Left lobe of liver (tissue), 1 donor: ENCODE results near the gene LCE3C.

GRCh38 chr1:151368036-151369122 lies 4.1 kb downstream of the SELENBP1 start:
- PRO-cap = no peak

GRCh38 chr1:151371799-151372149 lies 731 bp downstream of the SELENBP1 start:
- PRO-cap = bidirectional peak, plus-strand start at chr1:151372043, minus-strand start at chr1:151371919

GRCh38 chr1:151405069-151405815 lies 5.9 kb downstream of the PSMB4 start:
- PRO-cap = no peak

DNA sequence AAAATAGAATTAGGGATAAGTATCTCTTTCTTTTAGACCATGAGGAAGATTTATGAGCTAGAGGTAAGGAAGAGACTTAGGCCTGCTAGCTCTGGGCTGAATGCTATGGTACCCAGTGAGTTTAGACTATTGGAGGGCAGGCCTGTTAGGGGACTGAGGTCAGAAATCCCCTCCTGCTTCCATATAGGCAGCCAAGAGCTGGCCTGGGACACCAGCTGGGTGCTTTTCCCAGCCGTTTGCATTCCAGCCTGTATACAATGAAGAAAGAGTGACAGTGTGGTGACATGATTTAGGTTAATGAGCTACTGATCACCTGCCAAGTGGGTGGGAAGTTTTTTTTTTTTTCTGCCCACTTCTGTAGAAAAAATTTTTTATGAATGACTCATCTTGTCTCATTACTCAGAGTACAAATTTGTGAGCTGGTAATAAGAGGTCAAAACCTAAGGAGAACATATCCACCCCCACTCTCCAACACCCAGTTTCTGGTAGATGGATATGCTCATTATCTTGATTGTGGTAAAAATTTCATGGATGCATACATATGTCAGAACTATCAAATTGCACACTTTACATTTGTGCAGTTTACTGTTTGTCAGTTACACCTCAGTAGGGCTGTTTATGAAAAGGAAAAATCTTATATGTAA lies 16.4 kb upstream of the CGN start:
- PRO-cap = no peak

- PRO-cap = no peak
These were observed 8.1 kb upstream of the CGN start for GRCh38 chr1:151503056-151503549.

DNA sequence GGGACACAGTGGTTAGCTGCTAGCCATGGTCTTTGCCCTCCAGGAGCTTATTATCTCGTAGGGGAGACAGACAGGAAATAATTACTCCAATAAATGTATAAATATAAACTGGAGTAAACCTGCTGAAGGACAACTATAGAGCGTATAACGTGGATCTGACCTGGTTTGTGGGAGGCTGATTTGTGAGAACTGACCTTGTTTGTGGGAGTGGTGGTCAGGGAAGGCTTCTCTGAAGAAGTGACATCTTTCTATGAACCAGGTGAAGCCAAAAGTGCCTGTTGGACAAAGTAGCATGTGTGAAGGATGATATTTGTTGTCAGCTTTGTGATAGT lies 3.4 kb downstream of the CGN start:
- PRO-cap = no peak

GRCh38 chr1:151530370-151530790 lies 9.7 kb upstream of the TUFT1 start:
- PRO-cap = no peak

DNA sequence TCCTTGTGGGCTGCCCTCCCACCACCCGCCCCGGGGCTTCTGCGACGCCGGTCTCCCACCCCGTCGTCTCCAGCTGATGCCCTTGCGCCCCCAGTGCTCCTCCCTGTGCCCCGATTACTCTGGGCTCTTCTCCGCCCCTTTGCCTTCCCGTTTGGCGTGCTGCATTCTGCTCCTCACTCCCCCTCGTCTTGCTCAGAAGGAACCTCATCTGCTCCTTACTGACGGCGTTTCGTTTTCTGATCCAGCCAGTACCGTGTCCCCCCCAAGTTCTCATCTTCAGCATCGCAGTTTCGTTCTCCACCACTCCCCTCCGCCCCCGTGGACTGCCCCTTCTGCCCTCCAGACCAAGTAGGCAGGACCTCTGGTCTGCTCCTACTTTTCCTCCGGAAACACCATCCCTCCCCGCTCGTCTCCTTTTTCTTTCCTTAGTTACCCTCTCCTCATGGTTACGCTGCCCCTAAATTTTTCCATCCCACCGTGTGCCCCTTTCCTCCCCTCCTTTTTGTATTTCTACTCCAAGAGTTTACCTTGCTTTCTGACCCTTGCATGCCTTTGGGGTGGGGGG lies 896 bp downstream of the SNX27 start:
- PRO-cap = unidirectional peak, minus-strand start at position 325 of the sequence

DNA sequence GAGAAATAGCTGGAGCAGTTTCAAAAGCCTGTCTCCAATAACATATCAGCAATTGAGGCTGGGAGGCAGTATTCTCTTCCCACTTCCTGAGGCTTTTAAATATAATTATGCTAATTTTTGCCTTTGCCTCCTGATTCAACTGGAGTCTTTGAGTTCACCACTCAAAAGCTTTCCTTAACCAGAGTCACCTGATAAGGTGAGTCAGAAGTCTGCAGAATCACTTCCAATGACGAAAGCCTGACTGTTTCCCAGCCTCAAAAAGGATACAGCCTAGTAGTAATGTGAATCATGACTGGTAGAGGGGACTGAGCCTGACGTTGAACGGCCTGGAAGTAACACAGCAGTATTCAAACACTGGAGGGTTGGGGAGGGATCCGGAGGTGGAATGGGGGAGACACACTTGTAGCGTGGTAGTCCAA lies 10.4 kb upstream of the MRPL9 start:
- PRO-cap = no peak

- PRO-cap = no peak
These were observed 947 bp upstream of the C2CD4D start for GRCh38 chr1:151840462-151841072.

- PRO-cap = no peak
These were observed 40.0 kb downstream of the S100A10 start for GRCh38 chr1:151953712-151954000.

GRCh38 chr1:152035511-152035844 lies 1.3 kb downstream of the S100A11 start:
- PRO-cap = no peak

- PRO-cap = no peak
These were observed 1.4 kb upstream of the S100A11 start for GRCh38 chr1:152038101-152038753.

DNA sequence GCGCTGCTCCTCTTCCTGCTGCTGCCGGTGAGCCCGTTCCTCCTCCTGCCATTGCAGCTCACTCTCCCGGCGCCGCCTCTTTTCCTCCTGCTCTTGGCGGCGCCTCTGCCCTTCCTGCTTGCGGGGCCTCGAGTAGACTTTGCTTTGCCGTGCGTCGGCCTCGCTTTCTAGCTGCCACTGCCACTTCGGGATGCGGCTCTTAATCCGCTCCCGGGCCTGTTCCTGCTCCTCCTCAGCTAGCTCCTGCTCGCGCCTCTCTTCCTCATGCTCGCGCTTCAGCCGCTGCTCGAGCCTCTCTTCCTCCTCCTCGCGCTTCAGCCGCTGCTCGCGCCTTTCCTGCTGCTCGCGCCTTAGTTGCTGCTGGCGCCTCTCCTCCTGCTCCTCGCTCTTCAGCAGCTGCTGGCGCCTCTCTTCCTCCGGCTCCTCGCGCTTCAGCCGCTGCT lies 4.3 kb downstream of the TCHH start:
- PRO-cap = no peak

- PRO-cap = no peak
These were observed 2.9 kb downstream of the TCHH start for GRCh38 chr1:152112065-152113069.

GRCh38 chr1:152189750-152190189 lies 30.7 kb upstream of the RPTN start:
- PRO-cap = no peak

DNA sequence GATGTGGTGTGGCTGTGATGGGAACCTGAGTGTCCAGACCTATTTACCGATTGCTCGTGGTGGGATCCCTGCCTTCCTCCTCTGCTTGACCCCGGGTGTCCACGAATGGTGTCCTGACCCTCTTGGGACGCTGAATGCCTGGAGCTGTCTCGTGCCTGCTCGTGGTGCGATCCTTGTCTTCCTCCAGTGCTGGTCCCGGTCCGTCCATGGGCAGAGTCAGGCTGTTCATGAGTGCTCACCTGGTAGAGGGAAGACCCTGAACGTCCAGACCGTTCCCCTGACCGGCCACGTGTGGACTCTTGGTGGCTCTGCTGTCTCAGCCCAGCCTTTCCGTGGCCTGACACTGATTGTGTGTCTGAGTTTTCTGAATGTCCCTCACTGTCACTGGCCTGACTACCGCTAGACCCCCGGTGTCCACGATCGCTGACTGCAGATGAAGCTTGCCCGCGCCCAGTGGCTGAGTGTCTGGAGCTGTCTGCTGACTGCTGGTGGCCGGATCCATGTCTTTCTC lies 11.8 kb downstream of the FLG start:
- PRO-cap = no peak

DNA sequence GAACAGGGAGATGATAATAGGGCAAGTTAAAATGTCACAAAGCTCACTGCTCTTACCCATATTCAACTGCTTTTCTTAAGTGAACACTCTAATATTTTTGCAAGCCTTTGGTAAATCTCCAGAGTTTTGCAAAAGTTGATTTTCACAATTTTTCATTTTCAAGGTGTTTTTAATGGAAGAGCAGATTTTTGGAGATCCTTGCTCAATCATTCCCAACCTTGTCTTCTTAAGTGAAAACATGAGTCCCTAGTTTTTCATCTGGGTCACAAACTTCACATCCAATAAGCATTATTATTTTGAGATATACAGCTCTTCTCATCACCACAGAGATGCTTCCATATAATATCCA lies 4.0 kb upstream of the LCE3E start:
- PRO-cap = no peak

DNA sequence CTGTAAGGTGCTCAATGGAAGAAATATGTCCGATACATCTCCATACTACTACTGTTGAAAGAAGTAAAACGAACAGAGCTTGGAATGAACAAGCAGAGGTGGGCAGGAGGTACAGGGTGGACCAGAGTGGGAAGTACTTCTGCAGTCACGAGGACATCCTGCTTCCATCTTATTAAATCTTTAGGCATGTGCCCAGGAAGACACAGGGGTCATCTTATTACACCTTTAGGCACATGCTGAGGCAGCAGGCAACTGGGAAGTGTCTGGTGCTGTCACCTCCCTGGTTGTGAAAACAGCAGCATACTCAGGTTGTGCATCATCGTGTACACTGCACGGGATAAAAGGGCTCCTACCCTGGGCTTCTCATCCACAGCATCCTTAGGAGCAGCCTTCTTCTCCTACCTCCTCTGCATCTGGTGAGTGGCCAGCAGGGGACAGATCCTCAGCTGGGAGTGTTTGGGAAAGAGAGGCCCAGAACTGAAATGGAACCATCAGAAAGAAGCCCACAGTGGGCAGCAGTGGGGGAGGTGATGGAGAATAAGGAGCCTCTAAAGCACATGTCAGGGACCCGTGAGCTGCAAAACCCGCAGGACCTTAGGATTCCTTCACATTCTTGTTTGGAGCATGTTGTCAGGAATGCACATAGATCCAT lies at the start of gene LCE3C:
LCE3C (plus strand) TSS at position 366 of the 652 bp plus-strand sequence.
- PRO-cap = no peak

DNA sequence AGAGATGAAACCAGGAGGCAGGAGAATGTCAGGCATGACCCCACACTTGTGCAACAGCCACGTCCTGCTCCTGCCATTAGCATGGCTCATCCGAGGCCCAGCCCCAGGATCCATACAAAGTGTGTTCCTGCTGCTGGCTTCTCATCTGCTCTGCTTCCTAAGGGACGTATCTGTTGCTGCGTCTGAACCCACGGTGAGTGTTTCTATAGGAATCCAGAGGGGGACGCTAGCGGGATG lies 160 bp downstream of the LCE4A start:
- PRO-cap = no peak